Thyroid gland (tissue), 7 donors: ENCODE measurements around the gene DAO.

DNA sequence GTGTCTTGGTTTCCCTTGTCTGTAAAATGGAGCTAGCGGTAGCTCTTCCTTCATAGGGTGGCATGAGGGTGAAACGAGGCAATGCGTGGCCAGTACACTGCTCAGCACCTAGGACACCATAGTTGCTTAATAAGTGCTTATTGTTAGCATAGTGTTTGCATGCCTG is 742 bp downstream of the FICD start:
- PRO-cap, 2 experiments = no peak in any of the 2 experiments
- RAMPAGE, long total RNA, 5 experiments = no peak in any of the 5 experiments

DNA sequence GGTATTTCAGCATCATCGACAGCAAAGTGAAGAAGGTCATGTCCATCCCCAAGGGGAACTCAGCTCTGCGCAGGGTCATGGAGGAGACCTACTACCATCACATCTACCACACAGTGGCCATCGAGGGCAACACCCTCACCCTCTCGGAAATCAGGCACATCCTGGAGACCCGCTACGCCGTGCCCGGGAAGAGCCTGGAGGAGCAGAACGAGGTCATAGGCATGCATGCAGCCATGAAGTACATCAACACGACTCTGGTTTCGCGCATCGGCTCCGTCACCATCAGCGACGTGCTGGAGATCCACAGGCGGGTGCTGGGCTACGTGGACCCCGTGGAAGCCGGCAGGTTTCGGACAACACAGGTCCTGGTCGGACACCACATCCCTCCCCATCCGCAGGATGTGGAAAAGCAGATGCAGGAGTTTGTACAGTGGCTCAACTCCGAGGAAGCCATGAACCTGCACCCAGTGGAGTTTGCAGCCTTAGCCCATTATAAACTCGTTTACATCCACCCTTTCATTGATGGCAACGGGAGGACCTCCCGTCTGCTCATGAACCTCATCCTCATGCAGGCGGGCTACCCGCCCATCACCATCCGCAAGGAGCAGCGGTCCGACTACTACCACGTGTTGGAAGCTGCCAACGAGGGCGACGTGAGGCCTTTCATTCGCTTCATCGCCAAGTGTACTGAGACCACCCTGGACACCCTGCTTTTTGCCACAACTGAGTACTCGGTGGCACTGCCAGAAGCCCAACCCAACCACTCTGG is 3.8 kb downstream of the FICD start:
- PRO-cap, 2 experiments = no peak in any of the 2 experiments
- RAMPAGE, long total RNA, 5 experiments = no peak in any of the 5 experiments

DNA sequence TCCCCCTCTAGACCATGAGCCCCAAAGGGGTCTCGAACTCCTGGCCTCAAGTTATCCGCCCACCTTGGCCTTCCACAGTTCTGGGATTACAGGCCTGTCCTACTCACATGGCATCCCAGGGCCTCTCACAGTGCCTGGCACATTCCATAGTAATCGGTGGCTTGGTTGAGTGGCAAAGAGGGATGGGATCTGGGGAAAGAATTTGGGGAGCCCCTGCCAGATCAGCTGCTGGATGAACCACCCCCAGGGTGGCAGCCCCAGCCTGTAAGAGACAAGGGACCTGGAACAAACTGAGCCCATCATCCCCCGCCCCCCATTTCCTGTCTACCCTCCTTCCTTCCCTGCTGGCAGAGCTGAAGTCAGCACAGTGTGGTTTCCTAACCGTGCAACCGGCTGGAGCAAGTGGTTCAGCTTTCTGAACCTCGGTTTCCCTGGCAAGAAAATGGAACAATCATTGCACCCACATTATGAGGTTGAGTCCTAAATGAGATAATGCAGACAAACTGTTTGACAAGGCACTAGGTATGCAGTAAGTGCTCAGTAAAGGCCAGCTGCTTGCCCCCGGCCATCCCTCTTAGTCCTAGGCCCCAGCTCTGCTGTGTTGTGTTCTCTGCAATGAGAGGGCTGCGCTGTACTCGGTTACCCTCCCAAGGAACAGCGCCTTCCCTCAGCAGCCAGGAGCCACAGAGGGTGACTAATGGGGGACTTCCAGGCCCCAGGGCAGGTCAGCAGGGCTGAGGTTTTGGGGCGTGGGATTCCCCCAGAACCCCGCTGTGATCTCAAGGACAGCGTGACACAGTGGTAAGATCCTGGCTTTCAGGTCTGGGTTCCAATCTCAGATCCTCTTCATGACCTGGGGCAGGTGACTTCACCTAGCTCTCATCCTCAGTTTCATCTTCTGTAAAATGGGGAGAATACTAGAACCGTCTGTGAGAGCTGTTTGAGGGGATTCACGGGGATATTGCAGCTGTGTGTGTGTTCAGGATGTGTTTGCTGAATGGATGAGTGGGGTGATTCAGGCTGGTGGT is 16.6 kb downstream of the SELPLG start:
- PRO-cap, 2 experiments = no peak in any of the 2 experiments
- RAMPAGE, long total RNA, 5 experiments = no peak in any of the 5 experiments

GRCh38 chr12:108645834-108646276 is 12.2 kb upstream of the SELPLG start:
- PRO-cap, 2 experiments = no peak in any of the 2 experiments
- RAMPAGE, long total RNA, 5 experiments = no peak in any of the 5 experiments

GRCh38 chr12:108784212-108784559 is 52.9 kb upstream of the CORO1C start:
- PRO-cap, 2 experiments = peak in 1 of 2 experiments; most common minus-strand start chr12:108784280 (in 1)
- RAMPAGE, long total RNA, 5 experiments = no peak in any of the 5 experiments

DNA sequence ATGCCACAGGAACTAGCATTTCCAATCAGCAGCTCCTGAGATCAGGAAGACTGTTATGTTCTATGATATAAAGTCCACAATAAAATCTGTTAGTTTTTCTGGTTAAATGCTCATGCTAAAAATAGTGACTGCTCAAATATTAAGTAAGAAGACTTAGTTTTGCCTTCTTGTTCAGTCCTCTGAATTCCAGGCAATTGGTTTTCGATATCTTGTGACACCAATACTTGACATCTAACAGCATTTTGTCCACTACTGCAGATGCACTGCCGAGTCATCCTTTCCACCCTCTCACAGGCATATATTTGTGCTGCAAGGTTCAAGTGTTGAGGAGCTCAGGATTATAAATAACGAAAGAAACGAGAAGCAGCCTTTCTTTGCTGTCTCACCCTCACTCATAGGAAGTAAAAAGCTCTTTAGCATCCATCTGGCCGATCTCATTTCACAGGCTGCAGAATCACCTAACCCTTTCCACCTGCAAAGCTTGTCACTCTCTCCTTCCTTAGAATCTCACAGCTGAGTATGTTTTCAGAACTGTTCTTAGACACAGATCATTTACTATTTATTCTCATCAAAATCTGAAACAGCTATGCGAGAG is 31.9 kb downstream of the SSH1 start:
- PRO-cap, 2 experiments = peak in 1 of 2 experiments; most common plus-strand start position 370 of the sequence (in 1); most common minus-strand start position 196 of the sequence (in 1)
- RAMPAGE, long total RNA, 5 experiments = no peak in any of the 5 experiments

- PRO-cap, 2 experiments = no peak in any of the 2 experiments
- RAMPAGE, long total RNA, 5 experiments = no peak in any of the 5 experiments
Measured at GRCh38 chr12:108879805-108880375, at the start of gene DAO. Gene DAO, plus strand, starts transcription at chr12:108880092.

- PRO-cap, 2 experiments = no peak in any of the 2 experiments
- RAMPAGE, long total RNA, 5 experiments = no peak in any of the 5 experiments
Measured at GRCh38 chr12:108996734-108997011, 24.2 kb downstream of the SVOP start.

DNA sequence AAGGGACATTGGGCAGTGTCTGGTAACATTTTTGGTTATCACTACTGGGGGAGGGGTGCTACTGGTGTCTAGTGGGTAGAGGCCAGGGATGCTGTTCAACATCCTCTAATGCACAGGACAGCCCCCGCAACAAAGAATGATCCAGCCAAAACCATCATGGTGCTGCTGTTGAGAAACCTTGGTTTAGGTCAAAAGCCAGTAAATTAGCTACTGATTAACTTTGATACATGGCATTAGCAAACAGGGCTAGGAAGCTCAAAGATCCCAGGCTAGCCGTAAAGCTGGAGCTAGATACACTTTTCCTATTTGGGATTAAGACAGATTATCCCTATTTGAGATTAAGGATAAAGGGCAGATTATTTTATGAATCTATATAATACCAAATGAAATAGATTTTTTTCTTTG is 8.8 kb downstream of the ALKBH2 start:
- PRO-cap, 2 experiments = no peak in any of the 2 experiments
- RAMPAGE, long total RNA, 5 experiments = no peak in any of the 5 experiments

DNA sequence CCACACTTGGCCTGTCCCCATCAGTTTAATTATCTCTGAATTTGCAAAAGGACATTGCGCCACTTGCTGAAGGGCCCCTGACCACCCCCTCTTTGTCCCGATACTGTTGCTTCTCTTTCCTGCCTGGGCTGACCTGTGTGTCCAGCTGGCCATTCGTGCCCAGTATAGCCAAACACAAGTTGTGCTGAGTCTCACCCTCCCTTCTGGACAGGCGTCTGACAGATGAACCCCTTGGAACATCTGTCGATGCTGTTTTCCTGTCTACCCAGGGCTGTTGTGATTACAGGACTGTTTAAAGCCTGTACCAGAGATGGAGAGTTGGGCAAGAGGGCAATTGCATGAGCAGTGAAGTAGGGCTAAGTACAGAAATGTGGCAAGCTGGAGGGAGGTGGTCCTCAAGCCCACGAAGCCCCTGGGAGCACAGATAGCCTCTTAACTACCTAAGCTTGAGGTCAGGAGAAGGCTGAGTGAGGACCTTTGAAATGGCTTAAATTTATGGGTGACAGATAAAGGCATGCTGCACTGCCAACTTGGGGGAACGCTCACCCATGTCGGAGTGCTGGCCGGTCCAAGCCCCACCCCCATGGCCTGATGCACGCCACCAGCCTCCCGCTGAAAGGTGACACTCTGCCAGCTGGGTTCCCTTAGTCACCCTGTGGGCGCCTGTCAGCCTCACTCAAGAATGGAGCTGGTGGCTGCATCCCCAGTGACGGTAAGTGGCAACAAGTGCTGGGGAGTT is 14.5 kb downstream of the ACACB start:
- PRO-cap, 2 experiments = peak in 1 of 2 experiments; most common plus-strand start position 675 of the sequence (in 1); most common minus-strand start position 479 of the sequence (in 1)
- RAMPAGE, long total RNA, 5 experiments = start-site peak on the plus strand in 1 of 5 experiments, centred at position 671 of the sequence, 99 reads per replicate

- PRO-cap, 2 experiments = no peak in any of the 2 experiments
- RAMPAGE, long total RNA, 5 experiments = no peak in any of the 5 experiments
Measured at GRCh38 chr12:109243999-109244494, 65.0 kb downstream of the FOXN4 start.

DNA sequence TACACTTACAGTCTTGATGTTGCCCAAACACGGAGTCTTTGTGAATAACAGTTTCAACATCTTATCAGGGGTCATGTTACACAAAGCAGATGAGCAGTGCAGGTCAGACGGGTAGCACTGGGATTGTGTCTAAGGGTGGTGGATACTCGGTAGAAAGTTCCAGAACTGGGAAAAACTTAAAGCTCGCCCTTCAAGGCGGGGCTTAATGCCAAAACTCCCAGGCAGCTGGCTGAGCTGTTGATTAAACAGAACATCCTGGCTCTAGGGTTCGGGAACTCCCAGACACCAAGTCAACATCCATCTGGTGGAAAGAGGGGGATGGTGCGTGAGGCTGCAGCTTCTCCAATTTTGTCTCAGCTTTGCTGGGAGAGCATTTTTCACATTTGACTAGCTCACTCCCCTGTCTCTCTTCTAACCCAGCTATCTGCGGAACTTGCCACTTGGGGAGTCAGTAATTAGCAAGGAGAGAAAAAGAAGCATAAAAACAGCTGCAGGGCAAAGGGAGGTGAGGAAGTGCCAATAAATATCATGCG is 31.0 kb downstream of the FOXN4 start:
- PRO-cap, 2 experiments = no peak in any of the 2 experiments
- RAMPAGE, long total RNA, 5 experiments = no peak in any of the 5 experiments

DNA sequence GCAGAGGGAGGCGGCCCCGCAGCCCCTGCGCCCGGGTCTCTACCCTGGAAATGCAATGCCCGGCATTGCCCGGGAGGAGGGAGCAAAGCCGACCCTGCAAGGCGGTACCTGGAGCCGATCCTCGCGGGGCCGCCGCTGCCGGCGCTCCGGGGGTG is 196 bp downstream of the FOXN4 start:
- PRO-cap, 2 experiments = no peak in any of the 2 experiments
- RAMPAGE, long total RNA, 5 experiments = no peak in any of the 5 experiments

DNA sequence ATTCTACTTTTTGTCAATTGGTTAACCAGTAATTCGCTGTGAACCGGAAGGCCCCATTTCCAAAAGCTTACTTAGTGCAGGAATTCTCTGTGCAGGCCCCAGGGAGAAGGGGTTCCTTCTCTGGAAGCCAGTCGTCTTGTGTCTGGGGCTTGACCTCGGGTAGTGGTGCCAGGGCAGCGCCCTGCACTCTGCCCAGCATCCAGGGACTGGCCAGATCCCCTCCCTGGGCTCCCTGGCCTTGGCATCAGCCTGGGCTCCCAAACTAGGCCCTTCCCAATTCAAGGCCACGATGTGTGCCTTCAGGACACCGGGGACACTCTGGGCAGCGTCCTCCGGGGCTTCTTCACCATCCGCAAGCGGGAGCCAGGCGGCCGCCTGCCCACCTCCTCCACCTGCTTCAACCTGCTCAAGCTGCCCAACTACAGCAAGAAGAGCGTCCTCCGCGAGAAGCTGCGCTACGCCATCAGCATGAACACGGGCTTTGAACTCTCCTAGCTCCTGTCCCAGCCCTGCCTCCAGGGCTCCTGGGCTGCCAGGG is 38.9 kb downstream of the MMAB start:
- PRO-cap, 2 experiments = no peak in any of the 2 experiments
- RAMPAGE, long total RNA, 5 experiments = no peak in any of the 5 experiments

GRCh38 chr12:109552151-109552839 is 21.0 kb downstream of the MMAB start:
- PRO-cap, 2 experiments = no peak in any of the 2 experiments
- RAMPAGE, long total RNA, 5 experiments = no peak in any of the 5 experiments

GRCh38 chr12:109606531-109607104 is 33.0 kb downstream of the MVK start:
- PRO-cap, 2 experiments = no peak in any of the 2 experiments
- RAMPAGE, long total RNA, 5 experiments = no peak in any of the 5 experiments

DNA sequence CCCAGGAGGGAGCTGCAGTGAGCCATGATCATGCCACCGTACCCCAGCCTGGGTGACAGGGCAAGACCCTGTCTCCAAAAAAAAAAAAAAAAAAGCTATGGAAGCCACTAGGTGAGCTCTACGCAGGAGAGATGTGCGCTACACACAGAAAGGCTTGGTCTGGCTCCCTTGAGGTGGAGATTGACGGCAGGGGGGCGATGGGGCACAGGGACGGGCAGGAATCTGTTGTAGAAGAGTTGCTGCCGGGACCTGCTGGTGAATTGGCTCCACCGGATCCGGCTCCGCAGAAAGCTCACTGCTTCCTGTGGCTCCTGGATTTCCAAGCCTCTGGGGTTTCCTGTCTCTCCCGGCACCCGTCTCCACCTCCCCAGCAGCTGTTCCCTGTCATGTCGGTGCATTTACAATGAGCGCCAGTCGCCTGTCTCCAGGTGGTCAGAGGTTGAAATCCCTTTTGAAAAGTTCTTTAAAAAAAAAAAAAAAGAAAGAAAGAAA is 20.6 kb downstream of the FAM222A start:
- PRO-cap, 2 experiments = no peak in any of the 2 experiments
- RAMPAGE, long total RNA, 5 experiments = no peak in any of the 5 experiments

DNA sequence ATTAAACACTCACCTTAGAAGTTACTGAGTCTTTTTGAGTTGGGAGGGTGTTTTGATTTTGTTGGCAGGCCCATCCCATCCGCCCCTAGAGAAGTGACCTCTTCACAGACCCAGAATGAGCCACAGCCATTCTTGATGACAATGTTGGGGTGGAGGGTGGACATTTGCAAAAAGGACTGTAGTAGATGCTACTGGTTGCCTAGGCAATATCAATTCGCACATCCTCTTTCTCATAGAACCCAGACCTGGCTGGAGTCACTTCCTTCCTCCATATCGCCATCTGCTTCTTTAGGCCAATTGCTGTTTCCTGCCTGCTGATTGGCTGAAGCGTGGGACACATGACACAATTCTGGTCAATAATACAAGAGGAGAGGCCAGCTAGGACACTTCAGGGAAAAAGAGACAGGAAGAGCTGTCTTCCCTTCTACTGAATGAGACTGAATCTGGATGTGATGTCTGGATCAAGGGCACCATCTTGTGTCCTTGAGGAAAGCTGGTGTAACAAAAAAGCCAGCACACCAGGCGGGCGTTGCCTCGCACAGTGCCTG is 53.9 kb downstream of the TRPV4 start:
- PRO-cap, 2 experiments = no peak in any of the 2 experiments
- RAMPAGE, long total RNA, 5 experiments = no peak in any of the 5 experiments

DNA sequence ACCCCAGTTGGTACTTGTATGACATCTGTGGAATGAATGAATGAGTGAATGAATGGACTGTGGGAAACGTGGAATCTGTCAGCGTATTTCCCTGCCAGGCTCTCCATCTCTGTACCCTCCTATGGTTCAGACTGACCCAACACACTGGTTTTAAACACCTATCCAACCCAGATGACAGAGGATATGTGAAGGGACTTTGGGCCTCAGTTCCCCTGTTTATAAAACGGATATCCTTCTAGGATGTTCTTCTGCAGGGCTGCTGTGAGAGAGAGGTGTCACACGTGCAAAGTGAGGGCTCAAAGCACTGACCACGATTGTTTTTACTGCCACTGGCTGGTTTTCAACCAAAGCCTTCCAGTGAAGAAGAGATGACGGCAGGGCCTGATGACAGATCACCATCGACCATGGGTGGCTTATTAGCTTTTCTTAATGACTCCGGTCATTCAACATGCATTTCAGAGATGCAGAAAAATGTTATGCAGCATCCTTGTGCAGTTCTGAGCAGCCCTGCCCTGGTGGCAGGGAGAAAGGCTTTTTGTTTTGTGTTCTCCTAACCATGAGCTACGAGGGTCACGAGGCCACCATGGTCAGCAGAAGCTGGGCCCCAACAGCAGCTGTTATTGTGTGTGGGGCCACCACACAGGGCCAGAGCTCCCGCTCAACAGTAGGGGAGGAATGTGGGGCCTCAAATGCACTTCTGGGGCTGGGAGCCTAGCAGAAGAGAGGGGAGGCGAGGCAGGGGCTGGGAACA is 16.7 kb downstream of the GLTP start:
- PRO-cap, 2 experiments = no peak in any of the 2 experiments
- RAMPAGE, long total RNA, 5 experiments = no peak in any of the 5 experiments

- PRO-cap, 2 experiments = no peak in any of the 2 experiments
- RAMPAGE, long total RNA, 5 experiments = no peak in any of the 5 experiments
Measured at GRCh38 chr12:109888262-109888928, 8.1 kb upstream of the GLTP start.